Metastatic Lung Carcinoma in the Adrenal Gland (tissue), 1 donor: Measurements from ENCODE around the genes TMEM100 and ANKFN1.

- PRO-cap: no peak
Observed at GRCh38 chr17:55263435-55263801, 1.3 kb upstream of the HLF start.

GRCh38 chr17:55265351-55266362, 897 bp downstream of the HLF start:
- PRO-cap: no peak

DNA sequence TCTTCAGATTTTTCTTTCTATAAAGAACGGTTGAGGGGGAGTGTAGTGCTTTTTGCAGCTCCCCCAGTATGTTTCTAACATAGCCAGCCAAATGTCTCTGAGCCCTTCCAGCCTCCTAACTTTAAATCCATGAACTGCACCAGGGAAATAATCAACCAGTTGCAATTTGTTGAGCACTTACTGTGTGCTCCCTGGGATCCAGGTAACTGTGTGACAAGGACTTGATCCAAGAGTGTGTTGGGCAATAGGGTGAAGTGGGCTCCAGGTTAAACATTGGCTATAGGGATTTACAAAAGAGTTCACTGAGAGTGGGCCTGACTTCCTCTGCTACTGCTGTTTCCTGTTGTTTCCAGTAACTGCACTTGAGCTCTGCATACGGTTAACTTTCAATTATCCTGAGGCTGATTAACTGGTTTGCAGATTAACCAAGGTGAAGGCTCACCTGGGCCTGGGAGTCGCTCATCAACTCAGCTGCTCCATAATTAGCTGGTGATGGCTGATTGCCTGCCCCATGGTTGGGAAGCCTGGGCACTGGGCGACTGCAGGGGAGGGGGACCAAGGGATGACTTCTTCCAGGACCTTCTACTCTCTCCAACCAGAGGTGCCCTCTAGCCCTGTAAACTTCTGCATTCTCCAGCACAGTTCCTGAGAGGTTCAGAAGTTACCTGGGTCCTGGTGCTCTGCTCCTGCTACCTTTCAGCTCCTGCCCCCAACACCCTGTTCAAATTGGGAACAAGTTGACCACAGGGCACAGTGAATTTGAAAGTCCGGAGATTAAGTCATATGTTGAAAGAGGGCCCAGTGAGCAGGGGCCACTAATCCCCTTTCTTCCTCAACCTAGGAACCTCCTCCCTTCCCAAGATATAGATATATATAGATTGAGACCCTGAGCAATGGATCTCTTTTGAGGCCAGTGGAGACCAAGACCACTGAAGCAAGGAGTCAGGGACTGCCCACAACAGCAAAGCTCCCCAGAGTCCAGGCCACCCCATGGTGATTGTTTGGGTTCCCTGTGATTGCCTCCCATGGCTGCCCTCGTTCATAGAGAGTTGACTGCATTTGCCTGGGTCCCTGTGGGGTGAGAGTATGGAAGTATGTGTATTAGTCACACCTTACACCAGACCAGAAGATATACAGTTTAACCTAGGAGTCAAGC, 19.7 kb downstream of the HLF start:
- PRO-cap: no peak

DNA sequence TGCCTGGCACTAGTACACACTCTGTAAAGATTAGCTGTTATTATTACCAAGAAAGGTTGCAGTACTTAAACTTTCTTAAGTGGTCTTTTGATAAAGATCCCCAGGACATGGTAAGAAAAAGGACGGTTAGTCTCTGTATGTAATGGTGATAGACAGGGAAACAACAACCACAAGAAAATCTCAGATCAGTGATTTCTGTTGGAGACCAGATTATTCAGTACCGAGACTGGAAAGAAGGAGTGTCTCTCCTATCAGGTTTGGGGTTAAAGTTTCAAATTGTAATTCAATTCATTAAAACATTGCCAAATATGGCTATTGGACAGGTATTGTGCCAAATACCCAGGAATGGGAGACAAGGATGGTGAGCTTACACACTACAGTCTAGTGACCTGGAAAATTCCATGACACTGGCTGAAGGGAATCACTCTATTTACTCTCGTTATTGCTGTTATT, 24.9 kb upstream of the MMD start:
- PRO-cap: no peak

DNA sequence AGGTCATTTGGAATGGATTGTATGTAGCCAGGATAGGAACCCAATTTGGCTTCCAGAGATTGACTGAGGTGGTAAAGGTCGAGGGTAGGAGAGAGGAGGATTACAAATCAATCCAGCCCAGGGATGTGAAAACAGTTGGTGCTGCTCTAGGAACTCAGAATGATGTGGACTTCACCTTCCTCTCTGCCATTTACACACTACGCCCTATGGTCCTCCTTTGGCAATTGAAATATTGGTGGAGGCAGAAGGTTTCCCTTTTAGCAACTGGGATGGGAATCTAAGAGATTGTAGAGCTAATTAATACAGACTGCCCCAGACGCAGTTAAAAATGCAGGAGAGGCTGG, 108.5 kb upstream of the MMD start:
- PRO-cap: no peak

DNA sequence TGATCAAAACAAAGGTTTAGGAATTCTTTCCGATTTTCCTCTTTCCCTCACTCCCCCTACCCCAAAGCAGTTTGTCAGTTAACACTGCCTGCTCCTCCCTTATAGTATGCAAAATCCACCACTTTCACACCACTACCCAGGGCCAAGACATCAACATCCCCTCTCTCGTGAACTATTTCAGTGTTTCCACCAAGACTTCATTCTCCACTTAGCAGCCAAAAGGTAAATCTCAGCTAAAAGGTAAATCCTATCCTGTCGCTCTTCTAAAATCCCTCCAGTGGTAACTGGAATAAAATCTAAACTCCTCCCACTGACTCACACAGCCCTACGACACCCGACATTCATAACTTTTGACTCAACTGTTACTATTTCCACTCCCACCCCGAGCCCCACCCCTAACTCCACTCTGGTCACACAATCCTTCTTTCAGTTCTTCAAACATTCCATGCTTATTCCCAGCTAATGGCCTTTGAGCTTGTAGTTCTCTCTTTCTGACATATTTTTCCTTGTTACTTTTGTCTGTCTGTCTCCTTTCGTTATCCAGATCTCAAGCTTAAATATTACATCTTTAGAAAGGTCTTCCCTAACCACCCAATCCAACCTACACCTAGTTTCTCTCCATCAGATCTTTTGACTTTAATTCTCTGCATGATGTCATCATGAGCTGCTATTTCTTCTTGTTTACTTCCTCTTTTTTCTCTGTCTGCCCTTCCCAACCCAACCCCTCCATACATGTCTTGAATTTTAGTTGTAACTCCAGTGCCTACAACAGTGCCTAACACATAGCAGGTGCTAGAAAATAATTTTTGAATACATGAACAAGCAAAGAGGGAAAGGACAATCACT, 146.5 kb downstream of the TMEM100 start:
- PRO-cap: no peak

DNA sequence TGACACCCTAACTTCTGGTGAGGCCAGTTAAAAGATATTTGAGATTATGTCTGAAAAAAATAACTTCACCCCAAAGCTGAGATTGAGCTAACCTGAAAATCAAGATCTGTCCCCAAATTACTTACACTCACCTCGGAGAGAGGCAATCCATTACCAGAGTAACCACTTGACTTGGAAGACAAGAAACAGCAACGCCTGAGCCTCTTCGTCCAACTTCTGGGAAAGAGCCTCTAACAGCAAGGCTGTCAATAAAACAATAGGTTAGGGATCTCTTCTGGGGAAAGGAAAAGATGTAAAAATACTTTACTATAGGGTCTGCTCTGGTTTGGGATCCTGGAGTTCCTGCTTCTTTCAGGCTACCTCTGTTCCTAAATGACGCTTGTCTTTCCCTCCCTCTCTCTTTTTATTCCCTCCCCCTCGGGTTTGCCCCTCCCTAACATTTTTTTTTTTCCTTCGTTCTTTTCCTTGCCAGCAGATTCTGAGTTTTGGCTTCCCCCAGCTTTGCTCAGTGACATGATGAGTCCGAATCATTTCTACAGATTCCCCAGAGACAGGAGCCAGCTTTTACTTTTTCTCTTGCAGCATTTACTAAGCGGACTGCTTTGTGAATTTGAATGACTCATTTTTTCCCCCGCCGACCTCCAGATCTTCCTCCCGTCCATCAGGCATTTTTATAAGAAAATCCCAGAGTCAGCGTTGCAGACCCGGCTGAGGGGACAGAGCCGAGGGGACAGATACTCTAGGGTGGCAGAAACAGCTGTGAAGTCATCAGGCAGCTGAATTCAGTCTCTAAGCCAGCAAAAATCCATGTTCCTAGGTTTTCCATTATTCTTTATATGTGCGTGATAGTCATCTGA, at the start of gene TMEM100:
TSS of gene TMEM100 (minus strand) at position 377 of the 857 bp plus-strand sequence.
- PRO-cap: no peak

DNA sequence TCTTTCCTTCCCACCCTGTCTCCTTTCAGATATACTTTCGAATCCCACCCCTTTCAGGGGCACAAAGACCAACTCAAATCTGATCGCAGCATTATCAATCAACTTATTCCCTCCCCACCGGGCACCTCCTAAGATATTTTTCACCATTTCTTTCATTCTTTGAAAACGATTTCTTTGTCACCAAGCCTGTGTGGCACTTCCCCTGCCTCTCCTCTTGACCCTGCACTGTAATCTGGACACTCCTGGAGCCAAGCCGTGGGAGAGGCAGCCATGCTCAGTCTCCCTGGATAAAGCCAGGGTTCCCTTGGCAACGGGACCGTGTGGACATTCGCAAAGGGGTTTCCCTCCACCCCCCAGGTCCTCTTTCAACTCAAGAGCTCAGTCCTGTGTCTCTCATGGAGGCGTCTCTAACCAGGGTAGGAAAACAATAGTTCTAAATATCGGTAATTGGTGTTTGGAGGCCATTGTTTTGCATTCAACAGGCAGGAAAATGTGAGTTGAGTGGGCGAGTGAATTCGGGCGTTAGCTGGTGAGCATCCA, at the start of gene ANKFN1:
TSS of gene ANKFN1 (plus strand) at position 361 of the 540 bp plus-strand sequence.
- PRO-cap: no peak

DNA sequence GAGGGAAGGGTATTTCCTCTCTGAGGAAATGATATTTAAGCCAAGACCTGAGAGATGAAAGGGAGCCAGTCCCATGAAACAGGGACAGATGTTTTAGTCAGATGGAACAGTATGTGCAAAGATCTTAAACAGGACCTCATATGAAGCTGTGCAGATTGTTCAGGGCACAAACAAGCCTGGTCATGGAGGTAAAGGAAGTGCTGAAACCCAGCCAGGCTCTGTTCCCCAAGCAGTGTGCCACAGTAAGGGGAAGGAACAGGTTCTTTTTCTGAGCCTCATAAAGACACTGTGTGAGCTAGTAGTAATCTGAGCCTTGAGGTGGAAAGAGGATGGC, 159.9 kb downstream of the ANKFN1 start:
- PRO-cap: no peak

GRCh38 chr17:56567415-56567614, 26.2 kb upstream of the NOG start:
- PRO-cap: no peak

- PRO-cap: no peak
Observed at GRCh38 chr17:56577701-56578282, 15.7 kb upstream of the NOG start.

DNA sequence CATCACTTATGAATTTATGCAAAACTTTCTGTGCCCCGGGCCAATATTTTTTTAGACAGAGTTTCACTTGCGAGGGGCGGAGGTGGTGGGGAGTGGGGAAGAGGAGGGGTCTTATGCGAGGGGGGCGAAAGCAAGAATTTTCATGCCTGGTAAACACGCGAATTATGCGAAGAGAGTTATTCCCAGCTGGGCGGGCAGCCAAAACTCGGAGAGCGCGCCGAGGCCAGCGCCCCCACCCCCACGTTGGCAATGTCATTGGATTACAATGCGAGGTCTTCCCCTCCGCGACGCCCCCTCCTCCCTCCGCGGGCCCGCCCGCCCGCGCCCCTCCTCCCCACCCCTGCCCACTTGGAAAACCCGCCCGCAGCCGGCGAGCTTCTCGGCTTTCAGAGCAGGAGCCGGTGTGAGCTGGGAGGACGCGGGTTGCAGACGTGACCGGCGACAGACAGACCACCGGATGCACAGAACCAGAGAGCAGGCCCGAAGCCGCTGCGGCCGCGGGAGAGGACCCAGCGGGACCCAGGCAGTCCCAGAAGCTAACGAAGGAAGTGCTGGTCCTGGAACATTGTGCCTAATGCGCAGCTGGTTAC, 4.0 kb downstream of the NOG start:
- PRO-cap: no peak

DNA sequence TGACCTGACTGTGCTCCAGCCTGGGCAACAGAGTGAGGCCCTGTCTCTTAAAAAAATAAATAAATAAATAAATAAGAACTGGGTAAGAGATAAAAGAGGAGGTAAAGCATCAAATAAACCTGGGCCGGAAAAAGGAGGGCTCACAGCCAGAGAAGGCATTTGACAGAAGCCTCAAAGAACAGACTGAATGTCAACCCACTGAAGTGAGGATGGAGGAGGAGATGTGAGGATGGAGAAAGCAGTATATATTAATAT, 6.1 kb downstream of the NOG start:
- PRO-cap: no peak

GRCh38 chr17:56602382-56603022, 9.0 kb downstream of the NOG start:
- PRO-cap: no peak

- PRO-cap: no peak
Observed at GRCh38 chr17:56681362-56682452, 88.2 kb downstream of the NOG start.

GRCh38 chr17:56837698-56837943, 3.7 kb downstream of the DGKE start:
- PRO-cap: no peak

- PRO-cap: no peak
Observed at GRCh38 chr17:56861646-56862346, 27.8 kb downstream of the DGKE start.

DNA sequence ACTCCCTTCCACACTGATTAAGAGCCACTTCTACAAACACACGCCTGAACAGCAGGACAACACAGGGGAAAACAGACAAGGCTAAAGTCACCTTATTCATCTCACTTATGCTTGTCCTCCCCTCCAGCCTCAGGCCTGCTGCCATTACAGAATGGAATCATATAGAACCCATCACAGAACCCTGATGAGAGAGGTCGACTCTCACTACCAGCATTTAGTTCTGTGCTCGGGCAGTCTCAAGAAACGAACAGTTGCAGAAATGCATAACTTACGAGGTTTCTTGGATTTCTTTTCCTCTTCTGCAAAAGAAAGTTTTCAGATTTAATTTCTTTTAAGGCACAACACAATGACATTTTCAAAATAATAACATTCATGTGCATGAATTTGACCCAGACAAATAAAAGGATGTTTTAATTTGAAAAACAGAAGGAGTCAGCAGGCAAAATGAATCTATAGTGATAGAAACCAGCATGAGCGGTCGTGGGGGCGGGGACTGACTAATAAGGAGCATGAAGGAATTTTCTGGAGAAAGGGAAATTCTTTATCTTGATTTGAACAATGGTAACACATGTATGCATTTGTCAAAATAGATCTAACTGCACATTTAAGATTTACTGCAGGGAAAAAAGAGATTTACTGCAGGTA, 18.1 kb downstream of the TRIM25 start:
- PRO-cap: no peak

DNA sequence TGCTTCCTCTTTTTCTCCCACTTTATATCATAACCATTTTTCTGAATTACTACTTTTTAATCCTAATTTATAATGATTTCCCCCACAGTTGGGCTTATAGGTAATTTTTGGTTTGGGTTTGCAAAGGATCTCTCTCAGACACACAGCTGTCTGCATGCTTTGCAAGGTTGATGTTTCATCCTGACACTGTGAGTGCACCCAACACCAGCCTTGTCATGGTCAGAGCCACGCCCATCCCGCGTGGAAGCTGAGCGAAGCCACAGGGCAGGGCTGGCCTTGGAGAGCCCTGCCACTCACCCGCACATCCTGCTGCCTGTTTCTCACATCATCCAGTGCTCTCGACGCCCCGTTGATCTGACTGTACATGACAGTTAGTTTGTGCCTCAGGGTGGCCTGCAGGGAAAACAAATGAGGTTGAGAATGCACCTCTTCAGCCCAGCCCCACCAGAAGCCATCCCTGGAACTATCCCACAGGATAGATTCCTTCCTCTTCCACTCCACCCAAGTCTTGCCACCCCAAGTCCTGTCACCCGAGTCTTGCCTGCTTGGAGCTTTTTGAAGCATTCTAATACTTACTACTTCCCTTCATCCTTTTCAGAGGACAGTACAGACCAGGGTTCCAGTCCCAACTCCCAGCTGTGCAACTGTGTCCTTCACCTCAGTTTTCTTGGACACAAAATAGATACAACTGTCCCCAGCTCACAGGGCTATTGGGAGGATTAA, 5.5 kb downstream of the TRIM25 start:
- PRO-cap: no peak

- PRO-cap: no peak
Observed at GRCh38 chr17:56909988-56910633, 3.7 kb downstream of the TRIM25 start.